ENCODE data around the gene ZFPL1.

- PRO-cap, result no peak
These were observed 26.6 kb downstream of the RPS6KA4 start for GRCh38 chr11:64385213-64386258.

GRCh38 chr11:64553526-64553810 is 2.3 kb upstream of the SLC22A11 start:
- PRO-cap, result no peak

GRCh38 chr11:64609148-64609819 is 18.3 kb downstream of the SLC22A12 start:
- PRO-cap, result no peak

GRCh38 chr11:64629533-64630032 is 38.6 kb downstream of the SLC22A12 start:
- PRO-cap, result no peak

DNA sequence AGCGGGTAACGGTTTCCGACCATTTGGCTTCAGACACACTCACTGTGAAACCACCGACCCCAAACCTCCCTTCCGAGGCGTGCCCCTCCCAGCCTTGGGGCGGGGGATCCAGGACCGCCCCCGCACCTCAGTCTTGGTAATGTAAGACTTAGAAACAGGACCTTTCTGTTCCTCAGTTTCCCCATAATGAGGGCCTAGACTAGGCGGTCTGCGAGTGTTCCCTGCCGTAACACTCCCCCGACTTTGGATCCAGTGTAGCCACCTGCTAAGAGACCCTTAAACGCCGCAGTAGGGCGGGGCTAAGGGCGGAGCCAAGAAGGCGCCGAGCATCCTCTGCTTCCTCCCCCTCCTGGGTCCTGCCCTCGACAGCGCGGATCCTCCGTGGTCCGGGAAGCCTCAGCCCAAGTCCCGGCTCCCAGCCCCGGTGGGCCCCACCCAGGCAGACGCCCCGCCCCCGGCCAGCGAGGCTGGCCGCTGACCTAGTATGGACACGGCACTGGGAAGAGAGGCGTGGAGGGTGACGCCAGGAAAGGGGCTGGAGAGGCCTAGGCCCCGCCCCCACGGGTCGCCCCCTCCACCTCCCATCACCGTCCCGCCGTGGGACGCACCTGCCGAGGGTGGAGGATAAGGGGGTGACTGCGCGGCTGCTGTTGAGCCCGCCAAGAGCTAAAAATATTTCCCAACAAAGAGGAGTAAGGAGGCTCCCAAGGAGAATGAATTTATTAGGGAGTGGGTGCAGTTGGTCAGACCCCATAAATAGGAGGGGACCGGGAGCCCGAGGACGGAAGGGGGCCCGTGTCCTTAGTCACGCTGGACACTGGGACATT is 2.0 kb upstream of the RASGRP2 start:
- PRO-cap, result bidirectional peak, plus-strand start at position 365 of the sequence, minus-strand start at position 245 of the sequence

GRCh38 chr11:64767295-64767720 is 7.5 kb upstream of the PYGM start:
- PRO-cap, result no peak

DNA sequence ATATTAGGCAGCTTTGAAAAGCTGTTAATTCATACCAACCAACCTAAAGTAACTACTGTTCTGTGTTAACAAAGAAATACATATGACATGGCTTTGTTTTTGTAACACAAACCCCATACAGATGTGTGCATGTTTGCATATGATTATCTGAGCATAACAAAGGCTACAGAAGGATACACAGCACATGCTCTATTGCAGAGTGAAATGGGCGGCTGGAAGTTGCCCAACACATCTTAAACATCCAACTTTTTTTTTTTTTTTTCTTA is 4.3 kb upstream of the SF1 start:
- PRO-cap, result no peak

DNA sequence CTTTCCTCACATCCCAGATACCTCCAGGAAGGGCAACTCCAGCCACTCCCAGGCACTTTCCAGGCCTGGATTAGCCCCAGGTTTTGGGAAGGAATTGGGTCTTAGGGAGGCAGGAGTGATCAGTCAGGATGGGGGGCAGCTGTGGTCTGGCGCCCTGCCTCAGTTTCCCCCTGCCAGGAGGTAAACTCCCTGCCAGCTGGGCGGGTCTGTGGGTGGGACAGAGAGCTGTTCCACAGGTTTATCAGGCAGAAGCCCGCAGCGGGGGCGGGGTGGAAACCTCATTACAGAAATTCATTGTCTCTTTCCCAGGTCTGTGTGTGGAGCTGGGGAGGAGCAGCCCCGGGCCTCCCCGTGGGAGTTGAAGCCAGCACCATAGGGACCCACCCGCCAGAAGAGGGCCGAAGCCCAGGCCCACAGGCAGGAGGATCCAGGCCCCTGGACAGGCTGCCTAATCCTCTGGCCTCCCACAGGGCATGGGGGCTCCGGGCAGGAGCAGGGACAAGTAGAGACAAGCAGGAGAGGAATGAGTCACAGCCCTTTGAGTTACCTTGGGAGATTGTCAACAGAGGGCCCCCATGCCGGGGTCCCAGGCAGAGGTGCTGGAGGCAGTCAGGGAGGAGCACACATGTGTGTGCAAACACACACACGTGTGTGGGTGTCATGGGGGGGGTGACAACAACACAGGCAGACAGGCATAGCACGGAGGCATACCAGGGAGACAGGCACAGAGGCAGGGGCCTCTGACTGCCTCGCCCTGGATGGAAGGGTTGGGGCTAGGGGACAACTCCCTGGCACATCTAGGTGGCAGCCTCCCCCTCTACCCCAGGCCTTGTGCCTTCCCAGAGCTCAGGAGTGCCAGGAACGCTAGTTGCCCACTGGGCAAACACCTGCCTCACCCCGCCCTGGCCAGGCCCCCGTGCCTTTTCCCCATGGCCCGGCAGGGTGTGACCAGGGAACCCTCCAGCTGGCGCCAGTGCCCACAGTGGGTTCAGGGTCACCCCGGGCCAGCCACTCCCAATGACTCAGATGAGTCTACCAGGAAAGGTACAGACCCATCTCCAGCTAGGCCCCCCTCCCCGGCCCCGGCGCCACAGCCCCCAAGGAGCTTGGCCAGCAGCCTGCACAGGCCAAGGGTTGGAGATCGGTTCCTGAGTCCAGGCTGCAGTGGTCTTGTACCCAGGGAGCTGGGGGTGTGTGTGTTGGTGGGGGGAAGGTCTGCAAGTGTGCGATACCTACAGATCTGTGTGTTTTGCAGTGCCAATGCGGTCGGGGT is 1.3 kb downstream of the CDC42BPG start:
- PRO-cap, result no peak

DNA sequence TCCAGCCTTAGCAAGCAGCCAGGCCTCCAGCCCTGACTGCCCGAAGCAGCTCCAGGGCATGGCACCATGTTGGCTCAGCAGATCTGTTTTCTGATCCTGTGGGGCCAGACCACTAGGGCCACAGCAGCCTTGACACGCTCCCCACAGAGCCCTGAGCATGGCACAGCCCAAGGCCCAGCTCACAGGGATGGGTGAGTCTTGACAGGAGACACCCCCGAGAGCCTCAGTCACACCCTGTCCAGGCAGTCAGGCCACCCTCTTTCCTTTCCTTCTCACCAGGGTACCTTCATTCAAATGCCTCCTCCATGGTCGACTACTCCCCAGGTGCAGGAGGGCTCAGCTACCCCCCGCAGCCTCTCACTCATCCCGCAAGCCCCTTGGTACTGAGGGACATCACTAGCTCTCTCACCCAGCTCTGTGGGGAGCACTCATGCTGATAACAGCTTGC is 3.8 kb upstream of the CDC42BPG start:
- PRO-cap, result no peak

- PRO-cap, result unidirectional peak, plus-strand start at chr11:64852304
These were observed 7.4 kb upstream of the CDC42BPG start for GRCh38 chr11:64851514-64852538.

- PRO-cap, result no peak
These were observed 16.7 kb downstream of the EHD1 start for GRCh38 chr11:64861511-64862421.

DNA sequence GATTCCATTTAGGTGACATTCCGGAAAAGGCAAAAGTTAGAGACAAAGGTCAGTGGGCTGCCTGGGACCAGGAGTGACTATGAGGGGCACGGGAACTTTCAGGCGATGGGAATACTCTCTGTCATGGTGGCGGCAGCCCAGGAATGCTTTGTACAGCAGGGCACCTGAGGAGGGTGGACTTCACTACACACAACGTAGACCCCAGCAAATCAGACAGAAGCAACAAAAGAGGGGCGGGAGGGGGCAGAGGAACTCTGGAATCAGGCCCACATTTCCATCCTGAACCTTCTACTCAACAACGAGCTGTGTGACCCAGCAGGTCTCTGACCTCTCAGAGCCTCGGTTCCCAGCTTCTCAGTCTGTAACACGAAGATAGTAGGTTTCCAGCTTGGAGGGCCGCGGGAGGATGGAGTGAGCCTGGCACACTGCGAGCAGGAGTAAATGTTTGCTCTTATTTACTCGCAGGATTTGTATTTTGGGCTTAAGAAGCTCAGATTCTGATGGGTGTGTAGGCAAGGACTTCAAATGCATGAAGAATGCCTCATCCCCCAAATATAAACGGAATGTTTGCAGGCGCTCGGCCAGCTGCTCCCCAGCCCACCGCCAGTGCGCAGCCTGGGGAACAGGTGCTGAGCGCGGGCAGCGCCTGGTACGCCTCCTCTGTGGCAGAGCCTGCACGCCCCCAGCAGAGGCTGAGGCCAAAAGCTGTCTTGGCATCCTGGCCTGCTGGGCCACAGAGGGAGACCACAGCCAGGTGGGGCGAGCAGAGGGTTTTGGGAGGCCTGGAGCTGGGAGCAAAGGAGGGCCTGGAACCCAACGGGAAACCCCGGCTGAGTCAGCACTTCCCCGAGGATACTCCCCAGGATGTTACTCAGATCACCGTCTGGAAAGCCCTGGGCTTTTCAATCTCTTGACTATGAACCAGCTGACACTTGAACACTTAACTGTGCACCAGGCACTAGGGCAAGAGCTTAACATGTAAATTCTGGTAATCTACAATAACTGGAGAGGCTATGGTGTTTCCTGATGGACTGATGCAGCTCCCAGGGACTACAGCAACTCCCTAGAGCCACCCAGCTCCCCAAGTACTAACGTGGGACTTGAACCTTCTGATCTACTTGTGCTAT is 9.5 kb downstream of the EHD1 start:
- PRO-cap, result no peak

- PRO-cap, result no peak
These were observed 7.7 kb downstream of the EHD1 start for GRCh38 chr11:64870368-64871516.

DNA sequence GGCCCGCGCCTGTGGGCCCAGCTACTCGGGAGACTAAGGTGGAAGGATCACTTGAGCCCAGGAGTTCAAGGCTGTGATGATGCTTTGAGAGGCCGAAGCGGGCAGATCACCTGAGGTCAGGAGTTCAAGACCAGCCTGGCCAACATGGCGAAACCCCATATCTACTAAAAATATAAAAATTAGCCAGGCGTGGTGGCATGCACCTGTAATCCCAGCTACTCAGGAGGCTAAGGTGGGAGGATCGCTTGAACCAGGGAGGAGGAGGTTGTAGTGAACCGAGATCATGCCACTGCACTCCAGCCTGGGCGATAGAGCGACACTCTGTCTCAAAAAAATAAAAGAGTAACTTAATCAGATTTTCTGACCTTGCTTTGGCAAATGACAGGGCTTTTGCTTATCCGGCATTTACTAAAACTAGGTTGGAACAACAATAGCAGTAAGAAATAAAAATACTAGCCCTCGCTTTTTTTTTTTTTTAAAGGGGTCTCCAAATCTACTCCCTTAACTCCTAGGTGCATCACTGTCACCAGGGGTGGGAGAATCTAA is 6.2 kb downstream of the EHD1 start:
- PRO-cap, result no peak

- PRO-cap, result no peak
These were observed 5.4 kb downstream of the EHD1 start for GRCh38 chr11:64872741-64873641.

DNA sequence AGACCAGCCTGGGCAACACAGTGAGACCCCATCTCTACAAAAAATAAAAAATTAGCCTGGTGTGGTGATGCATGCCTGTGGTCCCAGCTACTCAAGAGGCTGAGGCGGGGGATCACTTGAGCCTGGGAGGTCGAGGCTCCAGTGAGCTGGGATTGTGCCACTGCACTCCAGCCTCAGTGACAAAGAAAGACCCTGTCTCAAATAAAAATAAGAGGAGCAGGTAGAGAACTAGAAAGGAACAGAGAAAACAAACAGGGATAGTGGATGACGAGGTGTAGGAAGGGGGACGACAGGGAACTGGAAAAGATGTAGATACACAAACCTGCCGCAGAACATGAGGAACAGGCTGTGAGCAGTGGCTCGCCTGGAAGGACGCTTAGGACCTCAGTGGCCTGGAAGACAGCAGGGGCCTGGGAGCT is 13.7 kb upstream of the EHD1 start:
- PRO-cap, result no peak

DNA sequence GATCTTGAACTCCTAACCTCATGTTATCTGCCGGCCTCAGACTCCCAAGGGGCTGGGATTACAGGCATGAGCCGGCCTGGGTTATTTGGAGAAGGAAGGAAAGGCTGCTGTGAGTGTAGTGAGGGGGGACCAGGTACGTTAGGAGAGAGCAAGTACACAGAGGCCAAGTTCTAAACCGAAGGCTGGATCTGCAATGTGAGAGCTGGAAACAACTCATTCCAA is 389 bp downstream of the BATF2 start:
- PRO-cap, result no peak

GRCh38 chr11:65044404-65044789 is 3.4 kb downstream of the SAC3D1 start:
- PRO-cap, result no peak

- PRO-cap, result no peak
These were observed 432 bp downstream of the CDCA5 start for GRCh38 chr11:65083500-65083716.

DNA sequence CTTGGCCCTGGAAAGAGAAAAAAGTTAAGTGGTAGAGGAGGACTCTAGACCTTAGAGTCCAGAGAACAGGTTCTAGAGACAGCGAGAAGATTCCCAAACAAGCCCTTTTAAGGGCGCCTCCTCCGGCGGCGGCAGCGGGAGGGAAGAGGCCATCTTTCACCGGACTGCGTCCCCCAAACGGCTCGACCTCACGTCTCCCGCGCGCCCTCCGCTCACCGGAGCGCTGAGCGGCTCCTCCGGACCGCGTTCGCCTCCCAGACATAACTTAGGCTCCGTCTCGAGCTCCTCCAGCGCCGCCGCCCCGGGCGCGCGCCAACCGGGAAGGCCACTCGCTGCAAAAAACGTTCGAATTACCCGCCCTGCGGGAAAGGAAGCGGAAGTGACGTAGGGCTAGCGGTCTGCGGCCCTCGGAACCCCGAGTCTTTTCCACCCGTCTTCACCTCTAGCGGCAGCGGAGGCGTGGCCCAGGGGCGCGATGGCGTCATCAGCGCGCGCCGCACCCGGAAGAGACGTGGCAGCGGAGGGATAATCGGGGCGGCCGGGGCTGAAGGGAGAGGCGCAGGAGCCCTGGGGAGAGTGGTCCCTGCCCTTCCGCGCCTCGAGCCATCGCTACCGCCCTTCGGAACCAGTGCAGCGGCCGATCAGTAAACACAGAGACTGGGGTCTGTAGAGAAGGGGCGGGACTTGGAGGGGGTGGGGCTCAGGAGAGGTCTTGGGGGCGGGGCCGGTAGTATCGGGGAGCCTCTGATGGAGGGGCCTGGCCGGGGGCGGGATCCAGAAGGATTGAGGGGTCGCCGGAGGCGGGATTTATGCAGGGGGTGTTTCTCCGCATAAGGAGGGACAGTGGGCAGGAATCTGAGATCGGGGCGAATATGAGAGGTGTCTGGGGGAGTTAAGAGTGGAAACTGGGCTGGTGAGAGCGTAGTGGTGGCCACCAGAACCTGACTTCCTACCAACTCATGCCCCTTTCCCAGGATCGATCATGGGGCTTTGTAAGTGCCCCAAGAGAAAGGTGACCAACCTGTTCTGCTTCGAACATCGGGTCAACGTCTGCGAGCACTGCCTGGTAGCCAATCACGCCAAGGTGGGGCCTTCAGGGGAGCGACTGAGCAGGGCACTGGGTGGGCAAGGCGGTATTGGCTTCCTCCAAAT is at the start of gene ZFPL1:
Gene ZFPL1, plus strand, starts transcription at position 506 of the 1,152 bp plus-strand sequence.
- PRO-cap, result bidirectional peak, plus-strand start at position 528 of the sequence, minus-strand start at position 453 of the sequence; bidirectional peak, plus-strand start at position 730 of the sequence, minus-strand start at position 668 of the sequence